ENCODE measurements around the gene SMC3.

- PRO-cap, result no peak
- RAMPAGE, long total RNA, result no peak
Observed at GRCh38 chr10:110461915-110462630, 35.6 kb upstream of the DUSP5 start.

DNA sequence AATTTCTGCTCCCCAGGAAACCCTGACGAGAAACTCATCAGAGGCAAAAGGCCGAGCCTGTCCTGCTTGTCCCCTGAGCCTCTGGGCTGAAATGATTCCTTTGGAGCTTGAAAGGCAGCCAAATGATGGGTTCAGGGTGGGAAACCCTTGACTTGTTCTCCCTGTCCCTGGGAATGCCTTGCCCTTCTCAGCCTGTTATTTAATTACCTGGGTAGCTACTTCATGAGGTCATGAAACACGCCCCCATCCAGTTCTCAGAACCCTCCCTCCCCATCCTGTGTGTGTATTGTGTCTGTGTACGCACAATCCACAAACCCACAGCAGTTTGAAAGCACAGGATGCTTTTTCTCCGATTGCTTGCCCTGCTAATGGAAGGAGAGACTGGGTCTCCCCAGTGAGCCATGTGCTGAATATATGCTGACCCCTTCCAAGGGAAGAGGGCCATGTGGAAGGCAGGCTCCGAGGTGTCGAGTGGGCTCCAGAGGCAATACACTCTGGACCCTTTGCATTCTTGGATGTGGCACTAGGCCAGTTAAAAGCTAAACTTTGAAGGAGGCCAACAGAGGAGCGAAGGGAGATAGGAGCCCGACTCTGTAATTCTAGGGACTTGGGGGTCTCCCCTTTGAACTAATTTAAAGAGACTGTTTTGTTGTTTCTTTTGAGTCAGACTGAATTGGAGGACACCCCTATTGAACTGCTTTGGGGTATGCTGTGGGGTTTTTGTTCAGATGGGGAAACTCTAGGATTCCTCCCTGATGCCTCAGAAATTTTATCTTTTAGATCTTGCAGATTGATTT lies 10.6 kb downstream of the DUSP5 start:
- PRO-cap, result no peak
- RAMPAGE, long total RNA, result no peak

DNA sequence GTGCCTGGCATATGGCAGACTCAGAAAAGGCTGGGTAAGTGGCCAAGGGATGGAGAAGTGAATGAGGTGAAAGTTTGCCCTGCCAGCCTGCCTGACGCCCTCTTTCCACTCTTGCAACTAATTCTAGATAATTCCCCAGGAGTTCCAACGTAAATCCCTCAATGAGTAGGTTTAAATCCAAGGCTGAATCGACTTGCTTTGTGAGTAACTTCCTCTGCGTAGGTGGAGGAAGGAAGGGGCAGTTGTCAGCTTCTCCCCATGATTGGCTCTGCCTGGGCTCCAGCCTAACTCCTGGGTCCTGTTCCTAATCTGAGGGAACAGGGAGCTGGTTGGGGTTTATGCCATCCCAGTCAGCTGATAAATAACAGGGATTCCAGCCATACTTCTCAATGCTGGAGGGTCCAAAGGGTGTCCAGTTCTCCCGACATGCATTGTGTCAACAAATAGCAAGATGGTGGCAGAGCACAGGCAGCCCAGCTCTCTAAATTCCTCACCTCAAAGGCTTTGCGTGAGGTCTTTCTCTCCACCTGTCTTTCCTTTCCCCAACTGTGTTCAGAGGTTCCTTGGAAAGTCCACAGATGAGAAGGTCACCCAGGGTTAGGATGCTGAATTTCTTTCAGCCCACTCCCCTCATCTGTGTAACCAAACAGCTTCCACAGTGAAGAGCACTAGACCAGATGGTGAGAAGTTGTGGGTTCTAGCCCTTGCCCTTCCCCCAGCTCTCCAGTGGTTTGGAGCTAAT lies 14.4 kb downstream of the DUSP5 start:
- PRO-cap, result no peak
- RAMPAGE, long total RNA, result no peak

GRCh38 chr10:110513699-110514348 lies 16.1 kb downstream of the DUSP5 start:
- PRO-cap, result no peak
- RAMPAGE, long total RNA, result no peak

GRCh38 chr10:110567600-110568841 lies at the start of gene SMC3:
Gene SMC3, plus strand, starts transcription at chr10:110567695.
- PRO-cap, result bidirectional peak, plus-strand start at chr10:110567695, minus-strand start at chr10:110567360; unidirectional peak, minus-strand start at chr10:110567937
- RAMPAGE, long total RNA, result start-site peak on the plus strand at chr10:110567722-110567787, 198 and 175 reads in 2 replicates

GRCh38 chr10:110802591-110803154 lies 69.1 kb upstream of the PDCD4 start:
- PRO-cap, result no peak
- RAMPAGE, long total RNA, result no peak

DNA sequence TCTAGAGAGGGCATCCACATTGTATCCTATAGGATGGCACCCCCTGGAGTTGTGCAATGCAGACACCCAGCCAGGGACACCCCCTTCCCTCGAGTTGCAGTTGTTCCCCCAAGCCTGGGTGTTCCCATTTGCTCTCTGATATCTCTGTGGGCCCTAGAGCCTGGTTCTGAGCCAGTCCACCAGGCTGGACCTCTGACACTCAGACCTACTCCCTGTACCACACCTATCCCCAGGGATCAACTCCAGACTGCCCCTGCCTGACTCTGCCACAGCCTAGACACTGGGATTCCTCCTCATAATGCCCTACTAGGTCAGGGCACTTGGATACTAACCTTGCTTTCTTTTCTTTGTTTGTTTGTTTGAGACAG lies 30.9 kb upstream of the PDCD4 start:
- PRO-cap, result no peak
- RAMPAGE, long total RNA, result no peak

- PRO-cap, result no peak
- RAMPAGE, long total RNA, result no peak
Observed at GRCh38 chr10:110873633-110873870, 1.8 kb downstream of the PDCD4 start.

DNA sequence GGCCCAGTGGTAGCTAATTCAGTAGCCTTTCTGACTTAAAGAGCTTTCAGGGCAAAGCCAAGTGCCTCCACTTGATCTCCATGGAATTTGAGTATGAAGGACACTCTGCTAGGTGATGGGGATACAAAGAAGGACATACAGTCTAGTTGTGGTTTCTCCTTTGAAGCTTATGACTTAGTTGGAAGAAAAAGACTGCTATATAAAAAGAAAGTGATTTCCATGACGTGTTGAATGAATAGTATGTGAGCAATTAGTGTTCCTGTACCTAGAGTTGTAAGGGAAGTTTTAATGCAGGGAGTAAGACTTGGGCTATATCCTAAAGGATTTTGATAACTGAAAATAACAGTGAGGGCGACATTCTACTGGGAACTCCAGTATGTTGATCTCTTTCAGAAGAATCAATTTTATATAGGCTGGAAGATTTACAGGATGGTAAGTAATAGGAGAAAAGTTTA lies 8.4 kb downstream of the PDCD4 start:
- PRO-cap, result no peak
- RAMPAGE, long total RNA, result no peak

DNA sequence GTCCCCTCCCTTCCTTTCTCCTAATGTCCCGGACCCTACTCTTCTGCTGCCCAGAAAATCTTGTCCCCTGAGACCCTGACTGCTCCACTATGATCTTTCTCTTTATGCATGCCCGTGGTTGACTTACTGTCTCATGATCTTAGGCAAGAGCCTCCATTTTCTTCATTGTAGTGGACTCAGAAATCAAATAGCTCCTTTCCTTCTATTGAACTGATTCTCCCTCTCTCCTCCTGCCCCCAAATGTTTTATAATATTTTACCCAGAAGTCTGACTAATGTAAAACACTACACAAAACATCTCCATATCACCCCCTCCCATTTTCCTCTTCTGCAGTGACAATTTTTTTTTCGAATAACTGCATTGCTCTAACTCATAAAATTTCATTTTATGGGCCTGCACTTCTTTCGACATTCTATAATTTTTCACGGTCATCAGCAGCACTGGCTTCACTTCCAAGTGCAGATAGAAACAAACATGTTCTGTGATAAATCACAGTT lies 100.3 kb downstream of the GPAM start:
- PRO-cap, result no peak
- RAMPAGE, long total RNA, result no peak

DNA sequence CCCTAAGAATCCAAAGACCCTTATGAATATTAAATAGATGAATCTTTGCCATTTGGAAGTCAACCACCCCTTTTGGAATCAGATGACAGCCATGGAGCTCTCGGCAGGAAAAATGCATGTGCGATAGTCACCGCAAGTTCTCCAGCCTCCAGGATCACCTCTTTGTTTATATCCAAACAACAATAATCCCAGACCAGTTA lies 41.1 kb upstream of the GPAM start:
- PRO-cap, result no peak
- RAMPAGE, long total RNA, result no peak

- PRO-cap, result no peak
- RAMPAGE, long total RNA, result no peak
Observed at GRCh38 chr10:112241988-112242317, 41.2 kb upstream of the TECTB start.

DNA sequence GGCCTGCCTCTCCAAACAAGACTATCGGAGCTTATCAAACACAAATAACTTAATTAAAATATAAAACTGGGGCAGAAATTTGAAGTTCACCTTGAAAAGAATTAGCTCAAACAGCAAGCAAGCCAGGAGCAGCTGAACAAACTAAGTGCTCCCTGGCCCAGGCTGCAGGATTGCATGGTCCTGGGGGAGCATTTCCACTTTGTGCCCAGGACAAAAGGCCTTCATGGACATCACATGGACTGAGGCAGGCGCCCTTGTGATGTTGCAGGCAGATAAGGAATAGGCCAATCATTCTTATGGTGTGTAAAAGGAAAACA lies 17.5 kb upstream of the TECTB start:
- PRO-cap, result no peak
- RAMPAGE, long total RNA, result no peak

DNA sequence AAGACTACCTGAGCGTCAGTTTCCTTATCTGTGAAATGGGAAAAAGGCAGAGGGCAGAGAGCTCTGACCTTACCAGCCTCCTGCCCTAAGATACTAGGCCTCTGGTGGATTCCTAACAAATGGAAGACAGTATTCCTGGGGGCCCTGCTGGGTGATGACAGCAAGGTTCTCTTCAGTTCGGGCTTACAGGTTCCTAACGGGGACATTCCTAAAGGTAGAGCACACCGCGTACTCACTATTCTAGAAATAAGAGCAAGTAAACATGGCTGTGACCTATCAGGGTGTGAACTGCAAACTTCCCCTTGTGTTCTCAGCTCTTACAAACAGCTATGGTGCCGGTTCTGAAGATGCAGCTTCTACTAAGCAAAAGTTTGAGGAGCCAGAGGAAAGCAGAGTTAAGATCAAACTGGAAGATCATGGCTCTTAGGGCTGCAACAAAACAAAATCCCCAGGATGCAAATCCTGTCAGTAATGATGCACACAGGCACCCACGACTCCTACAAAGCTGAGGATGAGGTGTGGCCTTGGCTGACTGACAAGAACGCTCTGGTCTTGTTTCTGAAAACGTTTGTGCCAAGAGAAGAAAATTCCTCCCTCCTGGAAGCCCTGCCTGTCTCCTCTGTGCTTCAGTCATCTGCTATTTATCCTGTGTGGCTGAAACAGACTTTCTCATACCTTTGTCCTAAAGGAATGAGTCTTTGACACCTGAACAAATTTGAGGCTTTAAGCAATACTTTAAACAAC lies 13.2 kb upstream of the ACSL5 start:
- PRO-cap, result no peak
- RAMPAGE, long total RNA, result no peak

DNA sequence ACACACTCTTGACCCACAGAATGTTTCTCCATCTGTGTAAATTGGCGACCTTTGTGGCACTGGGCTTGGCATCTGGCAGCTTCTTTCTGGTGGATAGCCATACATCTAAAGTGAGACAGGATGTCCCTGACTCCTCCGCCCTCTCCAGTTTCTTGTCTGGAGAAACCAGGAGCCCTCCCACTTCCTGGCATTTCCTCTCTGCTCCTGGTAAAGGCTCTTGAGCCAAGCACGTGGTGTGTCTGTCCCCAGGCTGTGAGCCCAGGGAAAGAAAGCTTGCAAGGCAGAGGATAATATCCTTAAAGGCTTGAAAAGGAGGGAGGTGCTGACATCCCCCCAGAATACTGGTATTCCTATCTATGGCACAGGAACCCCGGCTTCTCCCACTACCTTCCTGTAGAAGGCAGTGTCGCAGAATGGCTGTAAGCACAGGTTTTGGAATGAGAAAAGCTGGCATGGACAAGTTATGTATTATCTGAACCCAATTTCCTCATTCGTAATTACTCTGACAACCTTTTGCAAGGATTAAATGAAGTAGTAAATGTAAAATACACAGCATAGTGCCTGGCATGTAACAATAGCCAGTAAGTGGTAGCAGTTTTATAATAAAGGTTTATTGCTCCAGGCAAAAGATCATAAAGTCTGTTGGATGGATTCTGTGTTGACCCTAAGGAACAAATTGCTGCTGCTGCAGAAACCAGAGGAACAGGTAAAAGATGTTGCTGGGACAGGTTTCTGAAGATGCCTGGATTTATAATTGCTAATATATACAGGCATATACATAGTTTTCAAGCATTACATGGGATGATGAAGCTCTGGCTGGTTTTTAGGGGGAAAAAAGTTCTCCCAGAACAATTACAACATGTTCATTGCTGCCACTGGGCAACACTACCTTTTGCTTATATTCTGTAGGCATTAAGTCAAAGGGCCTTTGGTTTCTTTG lies 11.7 kb upstream of the ACSL5 start:
- PRO-cap, result no peak
- RAMPAGE, long total RNA, result no peak

GRCh38 chr10:112526929-112527327 lies 79.9 kb downstream of the VTI1A start:
- PRO-cap, result no peak
- RAMPAGE, long total RNA, result no peak

DNA sequence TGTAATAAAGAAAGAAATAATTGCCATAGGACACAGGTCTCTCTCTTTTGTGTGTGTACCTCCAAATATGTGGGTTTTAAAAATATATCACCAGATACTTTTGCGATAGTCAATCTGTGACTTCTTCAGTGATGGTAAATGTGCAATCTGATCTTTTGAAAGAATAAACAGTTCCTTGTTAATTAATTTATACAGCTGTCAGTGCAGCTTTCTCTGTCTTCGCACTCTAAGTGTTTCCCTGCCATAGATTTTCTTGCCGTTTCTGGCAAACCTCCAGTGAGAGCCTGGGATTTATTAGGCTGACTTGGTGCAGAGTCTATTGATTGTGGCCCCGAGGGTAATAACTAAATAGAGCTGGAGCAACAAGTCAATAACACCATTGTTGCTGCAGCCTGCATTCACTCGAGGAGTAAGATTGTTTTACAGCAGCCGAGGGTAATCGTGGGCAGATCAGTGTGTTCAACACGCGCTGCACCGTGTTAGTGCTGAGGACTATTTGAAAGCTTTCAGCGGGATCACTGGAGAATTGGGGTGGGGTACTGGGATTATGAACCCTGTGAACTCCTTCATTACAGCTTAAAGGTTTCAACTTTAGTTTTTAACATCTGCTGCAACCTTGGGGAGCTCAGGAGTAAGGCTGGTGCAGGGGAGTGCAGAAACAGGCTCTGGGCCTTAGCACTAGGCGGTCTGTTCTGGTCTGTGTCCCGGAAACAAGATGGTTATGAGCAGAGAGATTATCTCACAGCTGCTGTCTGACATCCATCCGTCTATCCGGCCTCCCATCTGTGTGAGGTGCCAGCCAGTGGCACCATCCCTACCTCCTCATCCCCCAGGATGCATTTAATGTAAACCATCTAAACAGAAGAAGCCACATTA lies 174.1 kb upstream of the TCF7L2 start:
- PRO-cap, result no peak
- RAMPAGE, long total RNA, result no peak

DNA sequence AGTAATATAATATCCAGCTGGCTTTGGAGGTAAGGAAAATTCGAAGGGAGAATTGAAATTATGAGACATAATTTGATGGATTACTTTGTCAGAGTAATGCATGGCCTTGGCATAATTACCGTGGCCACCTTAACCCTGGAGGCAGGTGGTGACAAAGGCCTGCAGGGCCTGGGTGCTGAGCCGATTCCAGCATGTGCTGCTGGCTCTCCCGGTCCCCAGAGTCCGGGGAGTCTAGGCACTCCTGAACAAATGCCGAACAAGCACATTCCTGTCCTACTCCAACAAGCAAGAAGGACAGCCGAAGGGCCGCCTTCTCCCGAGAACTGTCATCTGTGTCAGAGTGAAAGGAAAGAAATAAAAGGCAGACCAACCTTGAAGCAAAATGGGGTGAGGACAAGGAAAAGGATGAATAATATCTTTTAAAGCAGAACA lies 166.4 kb upstream of the TCF7L2 start:
- PRO-cap, result no peak
- RAMPAGE, long total RNA, result no peak

DNA sequence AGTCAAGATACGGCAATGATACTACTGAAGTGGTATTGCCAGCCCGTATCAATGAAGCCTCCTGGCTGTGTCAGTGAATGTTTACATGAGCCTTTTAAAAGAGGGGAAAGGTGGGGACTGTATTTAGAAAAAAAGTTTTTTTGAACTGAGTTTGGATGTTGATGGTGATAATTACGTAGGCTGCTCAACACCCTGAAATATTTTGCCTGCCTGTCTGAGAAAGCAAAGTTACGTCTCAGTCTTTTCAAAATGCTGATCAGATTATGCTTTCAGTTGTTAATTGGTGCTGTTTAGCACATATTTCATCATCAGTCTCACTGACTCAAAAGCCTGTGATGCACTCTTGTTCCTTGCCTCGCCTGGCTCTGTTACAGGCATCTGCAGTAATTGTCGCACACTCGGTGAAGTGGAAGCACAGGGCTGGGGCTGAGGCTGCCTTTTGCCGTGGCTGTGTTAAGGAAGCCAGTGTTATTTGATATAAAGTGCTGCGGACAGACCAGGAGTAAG lies 157.3 kb upstream of the TCF7L2 start:
- PRO-cap, result no peak
- RAMPAGE, long total RNA, result no peak

GRCh38 chr10:112851342-112851752 lies 98.7 kb upstream of the TCF7L2 start:
- PRO-cap, result no peak
- RAMPAGE, long total RNA, result no peak